Cardiac septum (tissue), 1 donor: ENCODE measurements around a stretch of chr5.

DNA sequence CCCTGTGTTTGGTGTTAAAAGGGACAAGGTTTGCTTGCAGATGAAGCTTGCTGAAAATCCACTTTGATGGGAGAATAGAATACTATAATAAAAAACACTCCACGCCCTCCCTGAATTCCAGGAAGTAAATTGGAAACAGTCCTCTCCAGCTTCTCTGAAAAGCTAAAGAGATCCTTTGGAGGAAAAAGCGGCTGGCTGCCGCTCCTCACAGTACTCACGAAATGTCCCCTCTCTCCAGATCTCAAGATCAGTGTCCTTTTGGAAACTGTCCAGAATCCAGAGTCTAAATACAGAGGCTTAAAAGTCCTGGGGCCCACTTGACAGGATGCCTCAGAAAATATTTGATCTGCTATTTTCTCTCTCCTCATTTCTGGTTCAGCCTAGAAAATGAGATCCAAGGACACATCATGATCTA is 7.3 kb downstream of the C1QTNF2 start:
- PRO-cap: unidirectional peak, plus-strand start at position 183 of the sequence

- PRO-cap: no peak
Observed at GRCh38 chr5:160506675-160507004, 85.0 kb downstream of the PTTG1 start.

DNA sequence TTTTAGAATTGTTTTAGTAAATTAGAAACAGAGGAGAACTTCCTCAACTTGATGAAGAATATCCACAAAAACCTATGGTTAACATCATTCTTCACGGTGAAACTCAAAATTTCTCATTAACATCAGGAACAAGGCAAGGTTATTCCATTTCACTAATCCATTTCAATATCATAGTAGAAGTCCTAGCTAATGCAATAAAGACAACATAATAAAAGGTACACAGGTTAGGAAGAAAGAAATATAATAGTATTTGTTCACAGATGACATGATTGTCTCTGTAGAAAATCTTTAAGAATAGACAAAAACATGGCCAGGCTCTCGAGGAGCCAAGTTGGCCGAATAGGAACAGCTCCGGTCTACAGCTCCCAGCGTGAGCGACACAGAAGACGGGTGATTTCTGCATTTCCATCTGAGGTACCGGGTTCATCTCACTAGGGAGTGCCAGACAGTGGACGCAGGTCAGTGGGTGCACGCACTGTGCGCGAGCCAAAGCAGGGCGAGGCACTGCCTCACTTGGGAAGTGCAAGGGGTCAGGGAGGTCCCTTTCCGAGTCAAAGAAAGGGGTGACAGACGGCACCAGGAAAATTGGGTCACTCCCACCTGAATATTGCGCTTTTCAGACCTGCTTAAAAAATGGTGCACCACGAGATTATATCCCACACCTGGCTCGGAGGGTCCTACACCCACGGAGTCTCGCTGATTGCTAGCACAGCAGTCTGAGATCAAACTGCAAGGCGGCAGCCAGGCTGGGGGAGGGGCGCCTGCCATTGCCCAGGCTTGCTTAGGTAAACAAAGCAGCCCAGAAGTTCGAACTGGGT is 21.4 kb upstream of the ATP10B start:
- PRO-cap: no peak

- PRO-cap: no peak
Observed at GRCh38 chr5:162067080-162067651, 407 bp upstream of the GABRG2 start.

DNA sequence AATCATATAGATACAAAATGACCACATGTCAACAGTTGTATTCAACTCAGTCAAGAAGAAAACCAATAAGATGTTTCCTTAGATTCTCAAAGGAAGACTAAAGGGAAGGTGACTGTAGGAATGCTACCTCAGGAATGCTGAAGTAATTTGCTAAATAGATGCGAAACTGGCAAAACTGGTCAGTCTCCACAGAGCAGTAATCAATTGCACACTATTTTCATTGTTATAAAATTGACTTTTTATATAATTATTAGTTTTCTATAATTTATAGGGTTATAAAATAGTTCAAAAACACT is 204.8 kb downstream of the GABRG2 start:
- PRO-cap: no peak

DNA sequence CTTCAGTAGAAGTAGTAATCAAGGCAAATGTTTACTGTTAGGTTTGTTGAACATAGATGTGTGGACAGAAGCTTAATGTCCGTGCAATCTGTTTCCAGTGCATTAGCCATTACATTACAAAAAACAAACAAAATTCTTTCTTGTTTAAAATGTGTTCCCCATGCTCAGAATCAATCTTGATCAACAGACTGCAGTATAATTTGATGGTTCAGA is 283.9 kb upstream of the CCNG1 start:
- PRO-cap: no peak

DNA sequence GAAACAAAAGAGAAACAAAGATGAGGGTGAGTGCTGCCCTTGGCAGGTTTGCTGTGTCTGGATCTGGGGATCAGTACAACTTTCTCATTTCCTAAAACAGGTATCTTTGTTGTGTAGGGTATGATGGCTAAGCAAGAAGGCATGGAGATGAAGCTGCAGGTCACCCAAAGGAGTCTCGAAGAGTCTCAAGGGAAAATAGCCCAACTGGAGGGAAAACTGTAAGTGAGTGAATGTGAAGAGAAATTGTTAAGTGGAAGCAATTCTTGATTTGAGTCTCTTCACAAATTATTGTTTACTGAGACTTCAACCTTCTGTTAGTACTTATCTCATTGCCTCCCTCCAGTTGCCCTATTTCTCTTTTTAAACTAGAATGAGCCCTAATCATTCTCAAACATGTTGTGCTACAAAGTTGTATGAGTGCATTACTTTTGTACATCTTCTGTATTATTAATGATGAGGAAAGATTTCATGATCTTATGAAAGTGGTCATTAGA is 10.9 kb downstream of the HMMR start:
- PRO-cap: no peak

DNA sequence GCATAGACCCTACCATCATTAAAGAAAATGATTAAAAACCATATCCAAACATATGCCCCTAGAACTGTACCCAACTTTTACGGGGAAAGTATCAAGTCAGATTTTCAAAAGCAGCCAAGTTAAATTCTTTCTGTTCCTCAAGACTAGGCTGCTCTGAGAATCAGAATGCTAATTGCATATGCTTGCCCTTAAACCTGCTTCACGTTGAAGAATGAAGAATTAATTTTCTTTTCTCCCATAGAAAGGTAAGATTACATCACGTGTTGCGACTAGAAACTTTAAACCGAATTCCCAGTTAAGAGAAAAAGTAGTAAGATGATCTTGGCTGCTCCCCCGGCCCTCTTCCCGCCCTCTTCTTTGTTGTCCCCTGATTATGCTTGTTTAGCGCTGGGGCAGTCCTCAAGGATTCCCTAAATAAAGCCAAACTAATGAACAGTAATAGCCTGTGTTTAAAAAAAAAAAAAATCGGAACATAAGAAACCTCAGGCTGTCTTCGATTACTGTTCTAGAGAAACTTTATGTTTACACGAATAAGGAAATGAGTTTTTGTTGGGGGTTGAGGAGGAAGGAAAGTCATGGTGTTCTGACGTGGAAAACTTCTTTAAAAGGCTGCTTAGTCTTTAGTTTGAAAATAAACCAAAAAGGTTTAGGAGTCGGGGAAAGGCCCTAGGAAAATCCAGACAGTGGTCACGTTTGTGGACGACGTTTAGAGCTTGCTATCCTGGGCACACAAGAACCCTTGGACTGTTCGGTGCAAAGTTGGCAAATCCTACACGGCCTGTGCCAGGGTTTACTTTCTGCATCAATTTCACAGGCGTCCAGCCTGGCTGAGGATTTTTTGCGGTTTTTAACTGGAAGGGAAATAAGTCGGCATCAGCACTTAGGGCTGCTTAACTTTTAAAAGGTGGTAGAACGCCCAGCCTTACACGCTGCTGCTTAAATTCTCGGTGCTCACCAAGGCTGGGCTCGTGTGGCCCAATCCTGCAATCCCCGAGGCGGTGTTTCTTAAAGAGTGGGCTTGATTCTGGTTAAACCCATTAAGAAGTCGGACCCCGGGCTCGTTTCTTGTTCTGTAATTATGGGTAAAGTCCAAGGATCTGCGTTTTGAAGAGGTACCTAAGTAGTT is 1.2 kb upstream of the MAT2B start:
- PRO-cap: unidirectional peak, minus-strand start at position 782 of the sequence

GRCh38 chr5:163506106-163506644 is 756 bp downstream of the MAT2B start:
- PRO-cap: no peak

DNA sequence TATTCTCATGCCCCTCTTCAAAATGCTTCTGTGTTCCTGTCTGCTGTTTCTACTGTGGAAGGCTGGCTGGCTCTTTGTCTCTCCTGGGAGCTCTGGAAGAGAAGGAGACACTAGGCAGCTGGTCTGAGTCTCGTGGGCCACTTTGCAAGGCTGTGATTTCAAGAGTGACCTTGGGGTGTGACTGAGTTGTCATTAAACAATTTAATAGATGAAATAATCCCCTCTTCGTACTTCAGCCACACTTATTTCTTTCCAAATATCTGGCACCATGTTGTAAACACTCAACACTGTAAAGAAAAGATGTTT is 200.6 kb downstream of the MAT2B start:
- PRO-cap: no peak

- PRO-cap: no peak
Observed at GRCh38 chr5:167378775-167379633, 400.2 kb downstream of the TENM2 start.

- PRO-cap: unidirectional peak, plus-strand start at chr5:167935086
Observed at GRCh38 chr5:167934930-167935316, 356.5 kb upstream of the WWC1 start.

DNA sequence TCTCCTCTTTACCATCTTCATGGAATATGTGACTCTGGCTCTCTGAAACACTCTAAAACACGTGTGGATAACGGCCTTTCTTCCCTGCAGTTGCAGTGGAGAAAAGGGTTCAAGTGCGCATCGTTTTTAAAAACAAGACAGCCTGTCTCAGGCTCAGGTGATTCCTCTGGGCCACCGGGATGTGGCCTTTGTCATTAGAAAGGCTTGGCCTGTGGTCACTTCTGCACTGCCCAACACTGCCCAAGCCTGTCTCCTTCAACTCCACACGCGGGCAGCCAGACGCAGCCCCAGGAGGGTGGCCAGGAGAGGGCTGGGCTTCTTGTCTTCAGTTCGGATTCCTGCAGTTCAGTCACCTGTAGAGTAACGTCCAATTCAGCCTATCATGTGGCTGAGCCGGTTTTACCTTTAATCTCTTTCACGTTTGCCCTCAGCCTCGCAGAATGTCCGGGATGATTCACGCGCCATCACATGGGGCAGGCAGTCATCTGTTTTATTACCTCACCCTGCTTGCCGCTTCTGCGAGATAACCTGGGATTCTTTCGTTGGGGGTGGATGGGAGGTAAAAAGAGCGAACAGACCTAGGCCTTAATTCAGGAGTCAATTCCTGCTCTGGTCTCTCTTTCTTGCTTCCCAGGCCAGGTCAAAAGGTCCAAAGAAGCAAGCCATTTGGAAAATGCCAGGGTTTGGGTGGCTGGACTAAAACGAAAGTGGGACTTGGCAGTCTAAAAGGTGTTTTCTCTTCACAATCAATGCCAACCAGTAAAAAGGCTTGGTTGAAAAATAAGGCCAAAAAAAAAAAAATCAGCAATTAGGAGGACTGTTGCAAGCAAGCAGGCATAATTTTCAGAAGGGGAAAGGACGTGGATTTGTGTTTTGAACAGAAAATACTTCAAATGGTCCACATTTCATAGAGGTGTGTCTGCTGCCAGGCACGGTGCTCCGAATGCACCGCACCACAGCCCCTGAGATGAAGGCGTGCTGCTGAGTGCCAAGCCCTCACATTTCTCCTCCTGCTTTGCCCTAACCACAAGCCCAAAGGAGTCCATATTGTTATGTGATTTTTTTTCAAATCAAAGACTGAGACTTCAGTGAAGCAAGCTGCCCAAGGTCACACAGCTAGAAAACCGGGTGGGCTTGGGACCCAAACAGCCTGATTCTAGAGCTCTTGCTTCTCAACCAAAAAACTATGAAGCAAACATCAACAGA is 2.9 kb upstream of the WWC1 start:
- PRO-cap: no peak

- PRO-cap: no peak
Observed at GRCh38 chr5:168397484-168398045, 88.7 kb upstream of the RARS1 start.

- PRO-cap: no peak
Observed at GRCh38 chr5:168404102-168404724, 82.1 kb upstream of the RARS1 start.

GRCh38 chr5:168565937-168566482 is 13.2 kb downstream of the PANK3 start:
- PRO-cap: no peak

GRCh38 chr5:168577686-168578585 is 1.2 kb downstream of the PANK3 start:
- PRO-cap: no peak

- PRO-cap: no peak
Observed at GRCh38 chr5:169013779-169014332, 287.1 kb downstream of the SLIT3 start.

GRCh38 chr5:169095304-169095821 is 205.6 kb downstream of the SLIT3 start:
- PRO-cap: no peak

DNA sequence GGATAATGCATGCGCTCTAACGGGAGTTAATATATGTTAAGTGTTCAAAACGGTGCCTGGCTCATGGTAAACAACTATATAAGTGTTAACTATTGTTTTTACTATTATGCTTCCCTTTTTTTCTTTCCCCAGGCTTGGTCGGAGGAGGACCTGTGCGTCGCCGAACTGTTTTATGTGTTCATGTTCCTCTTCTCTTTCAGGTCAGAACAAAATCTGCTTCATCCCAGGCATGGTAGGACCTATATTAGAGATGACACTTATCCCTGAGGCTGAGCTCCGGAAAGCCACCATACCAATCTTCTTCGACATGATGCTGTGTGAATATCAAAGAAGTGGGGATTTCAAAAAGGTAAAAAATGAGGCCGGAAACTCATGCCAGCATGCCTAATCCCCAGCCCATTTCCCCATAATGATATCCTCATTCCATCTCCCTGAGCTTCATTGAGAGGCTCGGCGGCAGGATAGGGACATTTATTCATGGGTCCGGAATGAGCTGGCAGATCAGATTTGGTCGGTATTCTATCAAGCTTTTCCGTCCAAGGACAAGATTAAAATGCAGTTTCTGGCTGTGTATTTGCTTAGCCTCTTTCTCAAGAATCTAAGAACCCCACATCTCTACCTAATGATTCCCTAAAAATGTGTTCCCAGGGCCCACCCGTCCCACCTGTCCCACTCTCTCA is 38.6 kb upstream of the INSYN2B start:
- PRO-cap: no peak